Adrenal gland (tissue), 7 donors: ENCODE measurements around the genes NDUFB2, MRPS33, TAS2R5, PRSS37 and MGAM2.

GRCh38 chr7:140242262-140243008, 65.7 kb upstream of the KDM7A start:
- PRO-cap, 3 experiments, result no peak in any of the 3 experiments
- RAMPAGE, long total RNA, 4 experiments, result no peak in any of the 4 experiments
- RRBS, result no CpG with 5 or more reads among the region's 3 CpGs

DNA sequence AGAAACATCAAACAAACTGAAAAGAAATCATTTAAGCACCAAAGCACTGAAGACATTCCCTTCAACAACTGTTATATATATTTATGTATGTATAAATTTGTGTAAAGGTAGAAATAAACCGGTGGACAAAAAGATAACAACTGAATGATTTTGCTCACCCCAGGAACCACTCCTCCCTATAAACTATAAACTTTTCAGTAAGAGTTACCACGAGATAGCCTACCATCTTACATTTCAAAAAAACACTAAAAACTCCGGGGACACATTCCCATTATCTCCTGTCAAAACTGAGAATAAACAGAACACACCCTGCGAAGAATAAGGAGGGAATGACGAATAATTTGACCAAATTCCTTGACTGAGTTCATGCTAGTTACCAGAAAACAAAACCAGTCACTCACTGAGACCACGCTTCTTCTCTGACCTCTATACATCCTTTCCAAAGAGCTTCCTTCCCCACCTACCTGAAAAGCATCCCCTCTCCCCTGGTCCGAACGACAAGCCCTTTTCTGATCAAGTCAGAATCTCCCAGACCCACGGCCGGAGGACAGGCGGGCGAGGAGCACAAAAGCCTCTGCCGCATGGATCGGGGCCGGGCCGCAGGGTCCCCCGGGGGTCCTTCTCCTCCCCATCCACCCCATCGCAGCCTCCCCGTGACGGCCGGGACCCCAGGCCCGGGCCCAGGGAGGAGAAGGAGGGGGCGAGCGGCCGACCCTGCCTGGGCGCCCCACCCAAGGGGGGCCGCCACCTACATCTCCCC, 581 bp downstream of the SLC37A3 start:
- PRO-cap, 3 experiments, result peak in 2 of 3 experiments; most common plus-strand start position 521 of the sequence (in 1)
- RAMPAGE, long total RNA, 4 experiments, result no peak in any of the 4 experiments
- RRBS, result 2% methylated on average over 17 of the region's 27 CpGs

- PRO-cap, 3 experiments, result no peak in any of the 3 experiments
- RAMPAGE, long total RNA, 4 experiments, result no peak in any of the 4 experiments
- RRBS, result no CpG with 5 or more reads among the region's 7 CpGs
Measured at GRCh38 chr7:140506638-140507389, 27.5 kb upstream of the MKRN1 start.

- PRO-cap, 3 experiments, result no peak in any of the 3 experiments
- RAMPAGE, long total RNA, 4 experiments, result no peak in any of the 4 experiments
- RRBS, result 77% methylated on average over 2 of the region's 16 CpGs
Measured at GRCh38 chr7:140533435-140533971, 54.2 kb upstream of the MKRN1 start.

GRCh38 chr7:140696495-140697677, at the start of gene NDUFB2:
Gene NDUFB2, plus strand, starts transcription at chr7:140696708.
- PRO-cap, 3 experiments, result peak in 3 of 3 experiments; most common plus-strand start chr7:140696708 (in 3); most common minus-strand start chr7:140696604 (in 3)
- RAMPAGE, long total RNA, 4 experiments, result start-site peak on the plus strand in 4 of 4 experiments, at chr7:140696673-140696727 at its widest, 1,796 to 4,641 reads per replicate
- RRBS, result 1% methylated on average over 23 of the region's 107 CpGs

DNA sequence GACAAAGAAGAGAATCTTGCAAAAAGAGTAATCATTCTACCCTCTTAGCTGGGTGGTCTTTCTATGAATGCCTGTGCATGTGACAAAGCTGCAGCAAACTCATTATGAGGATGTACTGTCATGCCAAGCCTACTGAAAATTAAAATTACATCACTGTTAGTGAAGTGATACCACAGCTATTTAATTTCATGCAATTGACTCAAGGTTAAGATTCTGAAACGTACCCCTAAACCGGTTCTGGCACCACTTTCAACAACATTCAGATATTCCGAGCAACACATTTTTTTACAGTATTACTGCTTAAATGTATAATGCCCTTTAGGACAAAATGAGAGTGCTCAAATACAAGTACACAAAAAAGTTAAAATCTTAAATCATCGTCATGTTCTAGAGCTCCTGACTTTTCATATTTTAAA, 26.1 kb downstream of the NDUFB2 start:
- PRO-cap, 3 experiments, result no peak in any of the 3 experiments
- RAMPAGE, long total RNA, 4 experiments, result no peak in any of the 4 experiments
- RRBS, result no CpG with 5 or more reads among the region's 4 CpGs

GRCh38 chr7:140725525-140726587, 29.3 kb downstream of the NDUFB2 start:
- PRO-cap, 3 experiments, result no peak in any of the 3 experiments
- RAMPAGE, long total RNA, 4 experiments, result no peak in any of the 4 experiments
- RRBS, result no CpG with 5 or more reads among the region's 7 CpGs

DNA sequence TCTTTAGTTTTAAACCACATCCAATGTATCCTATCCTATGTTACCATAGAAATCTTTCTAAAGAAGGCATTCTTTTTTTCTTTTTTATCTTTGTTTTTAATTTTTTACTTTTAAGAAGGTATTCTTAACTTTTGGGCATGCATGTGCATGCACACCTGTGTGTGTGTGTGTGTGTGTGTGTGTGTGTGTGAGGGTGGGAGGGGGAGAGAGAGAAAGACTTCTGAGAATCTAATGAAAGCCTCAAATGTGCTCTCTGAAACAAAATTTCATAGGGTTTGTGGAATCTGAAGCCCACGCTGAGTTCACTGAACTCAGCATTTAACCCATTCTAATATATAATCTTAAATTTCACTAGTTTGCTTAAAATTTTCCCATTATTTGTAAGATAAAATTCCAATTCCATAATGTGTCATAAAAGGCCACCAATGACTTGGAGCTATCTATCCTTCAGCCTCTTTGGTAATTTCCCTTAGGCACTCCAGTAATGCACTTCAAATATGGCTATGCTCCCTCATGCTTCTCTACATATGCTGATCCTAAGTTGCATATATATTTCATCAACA, 112.6 kb downstream of the BRAF start:
- PRO-cap, 3 experiments, result no peak in any of the 3 experiments
- RAMPAGE, long total RNA, 4 experiments, result no peak in any of the 4 experiments
- RRBS, result no CpG with 5 or more reads among the region's 1 CpG

DNA sequence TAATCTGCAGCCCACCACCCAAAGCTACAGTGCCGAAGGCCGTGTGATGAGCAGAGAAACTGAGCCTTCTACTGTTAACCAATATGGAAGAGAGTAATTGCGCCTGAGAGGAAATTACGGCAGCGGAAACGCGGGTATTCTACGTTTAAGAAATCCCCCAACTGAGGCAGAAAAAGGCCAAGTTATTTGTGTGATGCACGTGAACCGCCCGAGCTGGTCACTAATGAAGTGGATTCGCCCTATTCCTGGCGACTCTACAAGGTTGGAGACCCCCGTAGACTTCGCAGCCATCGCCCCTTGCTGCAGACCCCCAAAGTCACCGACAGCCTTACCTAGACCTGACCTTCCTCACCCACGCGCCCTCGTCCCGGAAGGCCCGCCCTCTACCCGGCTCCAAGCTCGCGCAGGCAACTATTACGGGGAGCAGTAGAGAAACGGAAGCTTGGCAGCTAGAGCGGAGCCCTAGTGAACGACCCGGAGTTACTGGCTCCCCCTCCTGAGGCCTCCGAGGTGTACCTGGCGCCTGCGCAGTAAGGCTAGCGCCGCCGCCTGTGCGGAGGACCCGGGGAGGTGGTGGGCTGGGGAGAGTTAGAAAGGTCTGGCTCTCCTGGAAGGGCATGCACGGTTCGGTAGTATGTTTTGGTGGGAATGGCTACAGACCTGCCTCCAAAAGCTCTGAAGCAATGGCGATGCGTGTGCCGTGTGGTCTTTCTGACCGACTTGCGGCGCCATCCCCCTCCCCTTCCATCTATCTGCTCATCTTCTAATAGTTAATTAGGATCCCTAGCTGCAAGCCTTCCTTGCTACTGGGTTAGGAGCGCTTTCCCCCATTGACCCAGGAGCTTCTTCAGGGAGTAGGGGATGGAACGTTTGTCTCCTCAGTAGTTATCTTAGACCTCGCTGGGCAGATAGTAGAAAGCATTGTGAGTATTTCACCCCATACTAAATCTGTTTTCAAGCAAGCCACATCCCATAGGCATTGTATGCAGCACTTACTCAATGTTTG, at the start of gene MRPS33:
MRPS33 (minus strand) TSS at position 374 of the 1,006 bp plus-strand sequence.
- PRO-cap, 3 experiments, result peak in 3 of 3 experiments; most common plus-strand start position 169 of the sequence (in 3); most common minus-strand start position 61 of the sequence (in 3)
- RAMPAGE, long total RNA, 4 experiments, result start-site peak on the minus strand in 4 of 4 experiments, centred at positions 74 to 369 of the sequence, 29 to 2,735 reads per replicate
- RRBS, result 1% methylated on average over 13 of the region's 49 CpGs

DNA sequence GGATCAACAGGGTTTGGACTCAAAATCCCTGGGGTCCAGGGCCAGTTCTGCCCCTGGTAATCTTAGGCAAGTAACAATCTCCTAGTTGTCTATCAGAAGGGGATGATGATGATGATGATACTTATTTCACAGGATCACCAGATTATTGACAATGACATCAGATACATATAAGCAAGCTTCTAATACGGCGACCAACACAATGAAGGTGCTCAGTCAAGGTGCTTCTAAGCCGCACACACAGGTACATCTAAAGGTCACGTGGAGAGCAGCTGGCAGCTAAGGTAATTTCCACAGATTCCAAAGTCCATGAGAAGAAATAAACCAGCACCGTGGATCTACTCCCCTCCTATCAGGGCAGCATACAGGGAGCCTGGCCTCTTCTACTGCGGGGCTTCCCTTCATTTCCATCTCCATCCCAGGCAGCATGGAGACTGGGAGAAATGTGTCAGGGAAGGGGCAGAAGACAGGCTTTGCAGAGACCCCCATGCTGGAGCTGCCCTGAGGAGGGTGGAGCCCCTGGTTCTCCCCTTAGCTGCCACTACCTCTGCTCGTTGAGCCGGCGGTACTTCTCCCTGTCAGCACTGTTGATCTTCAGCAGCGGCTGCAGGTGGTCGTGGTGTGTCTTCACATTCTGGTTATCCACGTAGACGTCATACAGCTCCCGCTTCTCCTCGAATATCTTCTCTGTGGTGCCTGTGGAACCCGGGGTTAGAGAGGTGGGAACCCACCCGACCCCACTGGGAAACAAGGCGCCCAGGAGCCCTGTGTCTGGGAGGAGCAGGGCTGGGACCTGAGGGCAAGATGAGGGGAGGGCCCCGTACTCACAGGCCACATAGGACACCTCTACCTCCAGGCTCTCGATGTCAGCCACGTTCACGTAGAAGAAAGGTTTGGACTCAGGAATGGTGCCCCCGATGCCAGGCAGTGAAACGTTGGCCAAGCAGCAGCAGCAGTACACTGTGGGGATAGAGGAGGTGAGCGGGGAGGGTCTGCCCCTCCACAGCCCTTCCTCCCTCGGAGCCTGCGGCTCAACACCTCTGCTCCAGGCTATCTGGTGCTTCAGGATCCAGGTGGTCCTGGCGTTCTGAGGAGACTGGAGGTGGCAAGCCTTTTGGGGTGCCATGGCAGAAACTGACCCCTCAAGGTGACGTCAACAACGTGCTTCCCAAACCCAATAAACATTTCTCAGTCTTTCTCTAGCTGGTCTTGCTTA, 37.2 kb downstream of the DENND11 start:
- PRO-cap, 3 experiments, result no peak in any of the 3 experiments
- RAMPAGE, long total RNA, 4 experiments, result no peak in any of the 4 experiments
- RRBS, result no CpG with 5 or more reads among the region's 30 CpGs

DNA sequence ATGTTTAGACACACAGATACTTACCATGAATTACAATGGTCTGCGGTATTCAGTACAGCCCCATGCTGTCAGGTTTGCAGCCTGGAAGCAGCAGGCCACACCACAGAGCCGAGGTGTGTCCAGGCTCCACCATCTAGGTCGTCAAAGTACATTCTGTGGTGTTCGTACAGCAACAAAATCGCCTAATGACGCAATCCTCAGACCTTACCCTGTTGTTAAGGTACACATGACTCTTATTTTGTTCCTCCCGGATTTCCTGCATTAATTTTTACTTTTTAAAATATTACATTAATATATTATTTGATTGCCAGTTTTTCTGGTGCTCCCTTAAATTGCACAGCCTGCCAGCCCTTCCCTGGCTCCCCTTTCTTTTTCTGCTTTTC, 808 bp upstream of the SSBP1 start:
- PRO-cap, 3 experiments, result no peak in any of the 3 experiments
- RAMPAGE, long total RNA, 4 experiments, result no peak in any of the 4 experiments
- RRBS, result no CpG with 5 or more reads among the region's 7 CpGs

- PRO-cap, 3 experiments, result no peak in any of the 3 experiments
- RAMPAGE, long total RNA, 4 experiments, result no peak in any of the 4 experiments
- RRBS, result no CpG with 5 or more reads among the region's 7 CpGs
Measured at GRCh38 chr7:141789950-141790506, at the start of gene TAS2R5. Gene TAS2R5, plus strand, starts transcription at chr7:141790217.

DNA sequence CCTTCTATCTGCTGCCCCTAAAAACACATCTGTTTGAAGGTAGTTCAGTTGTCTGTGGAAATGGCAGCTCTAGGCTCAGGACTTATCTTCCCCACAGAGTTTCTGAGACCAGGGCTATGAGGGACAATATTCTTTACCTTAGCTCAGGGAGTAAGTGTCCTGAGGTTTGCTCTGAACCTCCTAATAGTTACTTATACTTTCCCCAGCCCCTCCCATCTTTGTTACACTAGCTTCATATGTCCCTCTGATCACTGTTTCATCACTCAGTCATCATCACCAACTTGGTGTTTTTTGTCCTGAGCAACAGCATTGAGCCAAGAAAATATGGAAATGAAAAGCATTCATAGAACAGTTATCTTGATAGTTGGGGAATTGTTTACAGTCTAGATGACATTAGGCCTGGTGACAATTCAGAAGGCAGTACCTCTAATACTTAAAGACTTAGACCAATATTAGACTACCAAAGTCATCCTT, at the start of gene PRSS37:
PRSS37 (minus strand) TSS at position 168 of the 474 bp plus-strand sequence.
- PRO-cap, 3 experiments, result no peak in any of the 3 experiments
- RAMPAGE, long total RNA, 4 experiments, result no peak in any of the 4 experiments

DNA sequence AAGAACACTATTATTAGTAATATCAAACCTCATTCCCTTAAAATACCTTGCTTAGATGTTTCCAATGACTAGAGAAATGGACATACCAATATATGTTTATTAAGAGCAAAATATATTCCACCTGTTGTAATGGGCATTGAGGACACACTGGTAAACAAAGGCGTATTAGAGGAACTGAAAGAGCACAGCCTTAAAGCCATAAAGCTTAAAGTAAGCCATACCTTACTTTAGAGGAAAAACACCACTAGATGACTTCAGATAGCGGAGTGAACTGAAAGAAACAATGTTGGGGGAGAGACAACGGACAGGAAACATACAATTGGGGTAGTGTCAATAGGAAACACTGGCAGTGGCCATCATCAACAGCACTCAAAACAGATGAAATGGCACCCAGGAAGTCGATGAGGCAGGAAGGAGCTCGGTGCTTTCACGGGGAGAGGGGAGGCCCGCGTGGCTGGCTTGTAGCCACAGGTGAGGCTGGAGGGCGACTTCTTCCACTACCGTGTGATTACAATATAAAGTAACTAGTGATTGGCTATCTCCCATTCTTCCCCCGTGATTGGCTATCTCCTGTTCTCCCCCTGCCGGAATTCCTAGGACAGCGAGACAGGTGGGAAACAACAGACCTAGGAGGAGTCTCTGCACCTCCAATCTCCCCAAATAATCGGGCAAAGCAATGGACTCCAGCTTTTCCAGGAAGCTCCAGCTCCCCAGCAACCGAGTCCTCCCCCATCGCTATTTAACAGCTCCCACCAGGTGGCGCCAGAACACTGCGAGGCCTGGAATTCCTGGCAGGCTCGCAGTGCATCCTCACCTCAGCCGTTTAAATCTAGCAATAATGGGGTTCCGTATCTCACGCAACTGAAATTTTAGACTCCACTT, 2.3 kb upstream of the TAS2R38 start:
- PRO-cap, 3 experiments, result no peak in any of the 3 experiments
- RAMPAGE, long total RNA, 4 experiments, result no peak in any of the 4 experiments
- RRBS, result no CpG with 5 or more reads among the region's 22 CpGs

DNA sequence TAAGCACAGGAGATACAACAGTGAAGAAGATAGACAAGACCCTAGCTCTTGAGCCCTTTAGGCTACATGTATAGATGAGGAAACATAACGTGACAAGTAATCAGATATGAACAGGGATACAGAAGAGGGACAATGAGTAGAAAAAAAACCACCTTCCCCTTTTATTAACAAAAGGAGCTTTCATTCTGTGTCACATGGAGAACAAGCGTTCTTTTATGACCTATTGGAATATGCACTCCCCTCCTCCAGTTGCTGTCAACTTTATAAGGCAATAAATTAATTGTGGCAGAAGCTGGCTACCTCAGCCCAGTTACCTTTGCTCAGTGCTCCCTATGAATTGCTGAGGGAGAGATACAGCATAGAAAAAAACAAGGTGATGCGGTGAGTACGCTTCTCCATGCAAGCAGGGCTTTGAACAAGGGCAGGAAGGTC, at the start of gene MGAM2:
MGAM2 (plus strand) TSS at position 292 of the 432 bp plus-strand sequence.
- PRO-cap, 3 experiments, result no peak in any of the 3 experiments
- RAMPAGE, long total RNA, 4 experiments, result no peak in any of the 4 experiments
- RRBS, result no CpG with 5 or more reads among the region's 4 CpGs

DNA sequence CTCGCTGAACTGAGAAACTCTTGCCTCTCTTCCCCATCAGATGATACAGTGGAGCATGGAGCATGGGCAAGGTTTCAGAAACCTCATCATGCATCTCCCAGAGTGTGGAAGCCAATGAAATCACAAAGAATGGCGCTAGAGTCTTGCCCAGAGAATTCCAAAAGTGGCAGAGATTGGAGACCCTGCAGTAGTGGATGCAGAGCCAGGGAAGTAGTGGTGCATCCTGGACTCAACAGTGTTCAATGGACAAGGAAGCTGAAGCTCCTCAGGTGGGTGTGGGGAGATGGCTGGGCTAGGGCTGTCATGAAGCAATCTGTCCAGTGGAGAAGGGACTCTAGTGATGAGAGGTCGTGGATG, 32.4 kb downstream of the PRSS58 start:
- PRO-cap, 3 experiments, result no peak in any of the 3 experiments
- RAMPAGE, long total RNA, 4 experiments, result no peak in any of the 4 experiments
- RRBS, result no CpG with 5 or more reads among the region's 3 CpGs

DNA sequence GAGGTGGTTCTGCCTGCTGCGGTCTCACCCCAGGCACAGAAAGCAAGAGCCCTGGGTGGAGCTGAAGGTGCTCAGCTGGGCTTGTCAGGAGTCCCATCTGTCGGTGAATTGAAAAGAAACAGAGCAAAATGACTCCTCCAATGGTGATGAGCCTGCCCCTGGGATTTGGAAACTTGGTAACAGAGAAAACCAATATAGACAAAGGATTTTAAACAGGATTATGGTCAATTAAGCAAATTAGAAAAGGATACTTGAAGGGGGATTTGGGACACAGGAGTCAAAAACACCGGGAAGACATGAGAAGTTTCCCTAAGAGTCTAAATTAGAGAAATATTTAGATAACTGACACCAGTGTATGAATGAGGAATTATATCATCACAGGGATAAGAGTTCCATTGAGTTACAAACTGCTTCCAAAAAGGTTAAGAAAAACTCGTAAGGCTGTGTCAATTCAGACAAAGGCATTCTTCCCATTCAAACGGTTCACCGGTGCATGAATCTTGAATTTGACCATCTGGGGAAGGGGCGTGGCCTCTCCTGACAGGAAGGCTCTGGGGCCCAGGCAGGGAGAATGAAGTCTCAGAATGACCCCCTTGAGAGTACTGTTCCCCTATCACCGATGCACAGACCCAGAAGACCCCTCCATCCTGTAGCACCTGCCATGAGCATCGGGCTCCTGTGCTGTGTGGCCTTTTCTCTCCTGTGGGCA, 70.0 kb upstream of the PRSS58 start:
- PRO-cap, 3 experiments, result no peak in any of the 3 experiments
- RAMPAGE, long total RNA, 4 experiments, result no peak in any of the 4 experiments
- RRBS, result no CpG with 5 or more reads among the region's 9 CpGs

DNA sequence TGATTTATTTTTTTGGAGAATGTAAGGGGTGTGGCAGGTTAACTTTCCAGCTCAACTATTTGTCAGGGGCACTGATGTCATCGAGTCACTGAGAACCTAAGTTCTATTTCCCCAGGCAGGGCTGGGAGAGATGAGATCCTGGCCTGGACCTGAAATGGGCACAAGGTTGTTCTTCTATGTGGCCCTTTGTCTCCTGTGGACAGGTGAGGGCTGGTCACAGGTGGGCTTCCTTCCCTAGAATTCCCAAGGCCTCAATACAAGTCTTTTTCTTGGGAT, 205.3 kb upstream of the PRSS1 start:
- PRO-cap, 3 experiments, result no peak in any of the 3 experiments
- RAMPAGE, long total RNA, 4 experiments, result no peak in any of the 4 experiments
- RRBS, result no CpG with 5 or more reads among the region's 1 CpG

DNA sequence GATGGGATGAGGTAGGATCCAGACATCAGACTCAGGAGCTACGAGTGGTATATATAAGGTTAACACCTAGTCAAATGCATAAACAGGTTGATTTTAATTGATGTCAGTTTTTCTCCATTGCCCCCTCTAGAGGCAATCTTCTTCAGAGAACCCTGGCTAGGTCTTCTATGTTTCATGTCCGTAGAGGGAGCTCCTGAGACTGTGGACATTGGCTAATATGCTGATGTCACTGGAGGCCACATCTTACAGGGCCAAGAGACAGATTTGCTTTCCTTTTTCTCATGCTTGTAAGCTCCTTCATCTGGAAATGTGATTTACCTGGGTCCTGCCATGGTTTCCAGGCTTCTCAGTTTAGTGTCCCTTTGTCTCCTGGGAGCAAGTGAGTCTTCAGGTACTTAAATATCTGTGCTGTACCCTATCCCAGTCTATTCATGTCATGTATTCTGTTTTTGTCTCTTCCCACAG, 161.6 kb upstream of the PRSS1 start:
- PRO-cap, 3 experiments, result no peak in any of the 3 experiments
- RAMPAGE, long total RNA, 4 experiments, result no peak in any of the 4 experiments
- RRBS, result no CpG with 5 or more reads among the region's 2 CpGs

DNA sequence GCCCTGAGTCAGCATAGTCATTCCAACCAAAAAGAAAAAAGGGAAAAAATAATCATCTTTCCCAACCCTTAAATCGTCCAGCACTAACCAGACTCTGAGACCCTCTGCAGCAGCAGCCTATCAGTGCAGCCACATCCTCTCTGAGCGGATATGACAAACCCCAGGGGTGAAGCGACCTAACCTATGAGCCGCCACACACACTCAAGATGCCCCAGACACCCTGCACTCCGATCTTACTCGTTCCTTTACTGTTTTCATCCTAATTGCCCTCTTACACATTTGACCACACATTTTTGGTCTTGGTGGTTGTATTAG, 37.6 kb upstream of the PRSS1 start:
- PRO-cap, 3 experiments, result no peak in any of the 3 experiments
- RAMPAGE, long total RNA, 4 experiments, result no peak in any of the 4 experiments
- RRBS, result no CpG with 5 or more reads among the region's 6 CpGs